ENCODE results near the gene ACTRT1.

- RRBS = no CpG with 5 or more reads among the region's 1 CpG
These were observed 47.1 kb upstream of the THOC2 start for GRCh38 chrX:123779951-123780340.

DNA sequence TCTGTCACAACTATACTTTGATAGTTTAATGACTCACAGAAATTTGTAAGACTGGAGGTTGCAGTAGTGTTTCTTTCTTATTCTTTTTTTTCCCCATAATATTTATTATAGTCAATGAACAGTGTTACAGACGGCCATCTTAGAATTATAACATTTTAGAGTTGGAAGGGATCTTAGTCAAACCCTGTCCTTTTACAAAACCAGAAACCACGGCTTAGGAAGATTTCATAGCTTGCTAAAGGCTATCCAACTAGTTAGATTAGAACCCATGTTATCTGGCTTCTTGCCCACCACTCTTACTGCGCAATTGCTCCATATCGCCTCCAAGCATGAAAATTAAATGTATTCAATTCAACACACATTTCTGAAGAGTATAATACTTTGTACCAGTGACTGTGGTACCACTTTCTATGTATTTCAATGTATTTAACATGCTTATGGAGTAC lies 1.1 kb downstream of the XIAP start:
- RRBS = no CpG with 5 or more reads among the region's 4 CpGs

DNA sequence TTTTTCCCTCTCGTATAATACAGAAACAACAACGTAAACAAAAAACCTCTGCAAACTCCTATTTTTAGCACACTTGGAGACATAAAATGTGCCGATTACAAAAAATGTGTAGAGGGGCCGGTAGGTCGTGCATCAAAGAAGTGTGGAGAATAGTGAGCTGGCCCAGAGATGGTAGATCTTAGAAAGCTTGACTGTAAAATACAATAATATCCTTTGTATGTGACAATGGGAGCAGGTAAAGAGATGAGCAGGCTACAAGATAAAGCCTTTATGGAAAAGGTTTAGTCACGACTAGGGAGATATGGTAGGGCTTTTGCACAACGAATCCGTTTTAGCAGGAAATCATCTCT lies 33.4 kb downstream of the STAG2 start:
- RRBS = no CpG with 5 or more reads among the region's 8 CpGs

- RRBS = no CpG with 5 or more reads among the region's 7 CpGs
These were observed 125.0 kb downstream of the STAG2 start for GRCh38 chrX:124086313-124087144.

DNA sequence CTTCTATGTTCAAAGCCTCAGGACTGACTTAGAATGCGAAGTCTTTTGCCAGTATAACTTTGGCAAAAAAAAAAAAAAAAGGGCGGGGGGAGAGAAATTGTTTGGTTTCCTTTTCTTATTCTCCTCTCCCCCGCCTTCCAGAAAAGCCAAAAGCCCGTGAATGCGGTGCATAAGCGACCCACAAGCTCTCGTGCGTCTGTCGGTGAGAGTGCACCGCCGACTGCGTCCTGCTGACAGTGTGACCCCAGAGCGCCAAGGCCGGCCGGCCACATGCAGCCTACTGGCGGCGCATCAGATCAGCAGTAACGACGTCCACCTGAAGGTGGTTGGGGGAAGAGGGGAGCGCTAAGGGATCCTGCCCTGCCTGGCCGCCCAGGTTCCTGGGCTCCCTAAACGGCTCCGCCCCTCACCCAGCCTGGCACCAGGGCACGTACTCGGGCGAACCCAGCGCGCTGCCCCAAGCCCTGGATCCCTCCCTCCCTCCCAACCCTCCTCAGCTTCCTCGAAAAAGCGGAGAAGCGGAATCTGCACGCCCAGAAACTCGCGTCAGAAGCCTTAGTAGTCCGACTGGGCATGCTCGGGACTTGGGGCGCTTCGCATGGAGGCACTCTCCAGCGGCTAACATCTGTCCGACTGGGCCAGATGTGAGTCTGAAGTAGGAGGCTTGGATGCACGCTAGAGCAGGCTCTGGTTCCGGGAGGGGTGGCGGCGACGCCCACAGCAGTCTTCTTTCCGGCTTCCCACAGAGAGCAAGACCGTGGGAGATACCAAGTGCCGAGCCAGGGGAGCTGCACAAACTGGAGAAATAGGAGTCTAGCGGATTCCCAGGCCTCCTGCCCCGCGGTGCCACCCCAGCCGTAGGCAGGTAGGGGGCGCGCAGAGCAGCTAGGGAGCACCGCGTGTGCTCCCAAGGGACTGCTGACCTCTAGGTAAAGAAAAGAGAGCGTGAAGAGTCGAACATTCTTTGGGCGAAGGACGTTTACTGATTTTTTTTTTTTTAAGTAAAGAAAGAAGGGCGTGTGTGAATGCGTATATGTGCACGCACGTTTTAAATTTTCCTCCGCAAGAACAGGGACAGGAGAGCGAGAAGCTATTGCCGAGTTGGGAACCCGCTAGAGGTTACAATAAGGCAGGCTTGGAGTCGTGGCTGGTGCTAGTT lies 114.4 kb upstream of the TEX13C start:
- RRBS = no CpG with 5 or more reads among the region's 69 CpGs

DNA sequence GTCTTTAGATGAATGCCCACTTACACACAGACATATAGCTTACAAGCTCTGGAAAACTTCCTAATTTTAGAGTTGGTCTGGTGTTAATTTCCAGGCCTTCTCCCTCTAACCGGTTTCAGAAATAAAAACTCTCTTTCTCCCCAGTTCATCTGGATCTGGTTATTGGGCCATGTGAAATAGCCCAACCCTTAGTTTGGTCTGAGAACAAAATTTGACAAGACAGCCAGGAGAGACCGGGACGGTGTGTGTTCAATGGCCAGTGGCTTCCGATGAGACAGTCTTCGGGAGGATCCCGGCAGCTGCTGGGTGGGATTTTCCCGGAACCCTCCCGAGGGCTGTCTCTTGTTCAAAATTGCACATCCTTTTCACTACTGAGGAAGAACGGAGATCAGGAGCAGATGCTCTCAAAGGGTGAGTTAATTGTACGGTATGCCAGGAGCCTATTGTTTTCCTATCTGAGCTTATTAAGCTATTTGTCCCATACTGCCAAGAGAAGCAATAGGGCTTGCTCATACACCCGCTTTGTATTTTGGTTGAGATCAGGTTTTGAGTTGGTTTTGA lies 166.4 kb downstream of the PRR32 start:
- RRBS = 81% methylated on average over 5 of the region's 11 CpGs

- RRBS = no CpG with 5 or more reads among the region's 2 CpGs
These were observed 257.5 kb downstream of the PRR32 start for GRCh38 chrX:127076958-127077423.

DNA sequence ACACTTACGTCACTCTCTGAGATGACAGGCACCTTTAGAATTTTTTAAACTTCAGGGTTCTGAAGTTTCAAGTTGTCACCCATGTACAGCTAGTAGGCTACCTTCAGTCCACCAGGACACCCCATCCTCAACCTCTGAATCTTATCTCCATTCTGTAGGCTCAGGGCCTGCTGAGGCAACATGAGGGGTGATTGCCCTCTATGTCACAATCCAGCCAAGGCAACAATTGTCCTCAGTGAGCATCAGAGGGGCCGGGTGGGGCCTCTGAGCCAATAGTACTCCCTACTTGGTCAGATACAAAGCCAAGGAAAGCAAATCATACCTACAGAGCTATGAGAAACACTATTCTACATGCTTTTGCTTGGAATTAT lies at the start of gene ACTRT1:
TSS of gene ACTRT1 (minus strand) at position 154 of the 371 bp plus-strand sequence.
- RRBS = no CpG with 5 or more reads among the region's 2 CpGs

GRCh38 chrX:129521409-129521846 lies 1.9 kb downstream of the SMARCA1 start:
- RRBS = no CpG with 5 or more reads among the region's 6 CpGs

DNA sequence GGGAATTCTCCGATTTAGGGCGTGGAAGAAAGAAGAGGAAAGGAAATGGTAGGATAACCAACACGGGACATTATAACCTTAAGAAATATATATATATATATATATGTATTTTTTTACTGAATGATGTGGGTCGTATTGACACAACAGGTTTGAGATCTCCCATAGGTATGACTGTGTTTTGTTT lies 275 bp upstream of the OCRL start:
- RRBS = no CpG with 5 or more reads among the region's 4 CpGs

DNA sequence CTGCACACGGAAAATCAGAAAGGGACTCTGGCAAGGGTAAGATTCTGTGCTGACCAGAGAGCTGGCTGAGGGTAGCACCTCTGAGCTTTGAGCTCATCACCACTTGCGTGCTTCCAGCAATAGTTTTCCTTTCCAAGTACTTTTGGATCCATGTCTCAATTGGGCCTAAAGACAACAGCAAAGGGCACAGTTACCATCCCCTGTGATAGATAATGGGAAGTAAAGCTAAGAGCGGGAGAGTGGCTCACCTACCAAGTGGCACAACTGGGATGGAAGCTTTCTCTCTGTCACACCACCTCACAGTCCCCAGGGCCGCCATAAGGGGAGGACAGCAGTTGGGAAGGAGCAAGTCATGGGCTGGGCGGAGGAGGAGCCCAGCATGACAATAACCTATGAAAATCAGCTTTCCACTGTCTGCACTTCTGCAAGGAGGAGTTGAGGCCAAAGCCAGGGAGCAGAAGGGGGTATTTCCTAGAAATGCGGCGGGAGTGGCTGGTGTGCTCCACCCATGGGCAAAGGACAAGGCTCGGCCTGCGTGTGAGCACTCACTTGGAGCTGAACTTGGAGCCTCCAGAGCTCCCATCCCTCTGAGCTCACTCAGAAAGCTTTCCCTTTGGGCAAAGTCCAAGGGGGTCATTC lies 18.7 kb downstream of the APLN start:
- RRBS = no CpG with 5 or more reads among the region's 9 CpGs

- RRBS = no CpG with 5 or more reads among the region's 10 CpGs
These were observed 17.1 kb downstream of the XPNPEP2 start for GRCh38 chrX:129755824-129756253.

GRCh38 chrX:129777784-129778065 lies 2.0 kb upstream of the SASH3 start:
- RRBS = no CpG with 5 or more reads among the region's 3 CpGs

DNA sequence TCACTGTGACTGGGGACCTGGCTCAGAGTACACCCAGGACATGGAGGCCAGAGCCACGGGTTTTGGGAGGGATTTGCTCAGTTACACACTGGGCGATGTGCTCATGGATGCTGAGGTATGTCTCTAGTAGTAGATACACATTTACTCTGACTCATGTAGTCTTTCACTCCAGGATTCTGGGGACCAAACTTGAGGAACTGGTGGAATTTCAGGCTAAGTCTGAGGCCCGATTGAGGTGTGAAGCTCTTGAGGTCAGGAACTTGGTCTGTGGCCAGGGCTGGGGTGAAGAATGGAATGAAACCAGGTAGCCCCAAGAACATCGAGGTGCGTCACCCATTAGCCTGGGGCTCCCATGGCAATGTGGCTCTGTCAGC lies 7.7 kb downstream of the SASH3 start:
- RRBS = no CpG with 5 or more reads among the region's 5 CpGs

- RRBS = no CpG with 5 or more reads among the region's 7 CpGs
These were observed 14.7 kb downstream of the SASH3 start for GRCh38 chrX:129794348-129794926.

DNA sequence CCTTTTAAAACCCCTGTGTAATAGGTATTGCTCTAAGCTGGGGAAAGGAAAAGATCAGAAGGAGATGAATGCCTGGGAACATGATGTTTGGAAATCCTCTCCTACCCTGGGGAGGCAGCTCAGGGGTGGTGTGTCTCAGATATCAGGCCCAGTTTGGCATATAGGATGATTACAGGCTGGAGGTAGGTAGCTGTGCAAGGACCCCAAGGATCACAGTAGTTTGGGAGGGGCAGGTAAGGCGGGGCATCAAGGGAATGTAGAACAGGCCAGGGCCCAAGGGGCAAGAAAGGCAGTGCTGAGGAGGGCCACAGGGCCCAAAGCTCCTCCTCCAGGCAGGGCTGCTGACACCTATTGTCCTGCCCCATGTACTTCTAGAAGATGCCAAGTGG lies 17.6 kb downstream of the SASH3 start:
- RRBS = no CpG with 5 or more reads among the region's 1 CpG

DNA sequence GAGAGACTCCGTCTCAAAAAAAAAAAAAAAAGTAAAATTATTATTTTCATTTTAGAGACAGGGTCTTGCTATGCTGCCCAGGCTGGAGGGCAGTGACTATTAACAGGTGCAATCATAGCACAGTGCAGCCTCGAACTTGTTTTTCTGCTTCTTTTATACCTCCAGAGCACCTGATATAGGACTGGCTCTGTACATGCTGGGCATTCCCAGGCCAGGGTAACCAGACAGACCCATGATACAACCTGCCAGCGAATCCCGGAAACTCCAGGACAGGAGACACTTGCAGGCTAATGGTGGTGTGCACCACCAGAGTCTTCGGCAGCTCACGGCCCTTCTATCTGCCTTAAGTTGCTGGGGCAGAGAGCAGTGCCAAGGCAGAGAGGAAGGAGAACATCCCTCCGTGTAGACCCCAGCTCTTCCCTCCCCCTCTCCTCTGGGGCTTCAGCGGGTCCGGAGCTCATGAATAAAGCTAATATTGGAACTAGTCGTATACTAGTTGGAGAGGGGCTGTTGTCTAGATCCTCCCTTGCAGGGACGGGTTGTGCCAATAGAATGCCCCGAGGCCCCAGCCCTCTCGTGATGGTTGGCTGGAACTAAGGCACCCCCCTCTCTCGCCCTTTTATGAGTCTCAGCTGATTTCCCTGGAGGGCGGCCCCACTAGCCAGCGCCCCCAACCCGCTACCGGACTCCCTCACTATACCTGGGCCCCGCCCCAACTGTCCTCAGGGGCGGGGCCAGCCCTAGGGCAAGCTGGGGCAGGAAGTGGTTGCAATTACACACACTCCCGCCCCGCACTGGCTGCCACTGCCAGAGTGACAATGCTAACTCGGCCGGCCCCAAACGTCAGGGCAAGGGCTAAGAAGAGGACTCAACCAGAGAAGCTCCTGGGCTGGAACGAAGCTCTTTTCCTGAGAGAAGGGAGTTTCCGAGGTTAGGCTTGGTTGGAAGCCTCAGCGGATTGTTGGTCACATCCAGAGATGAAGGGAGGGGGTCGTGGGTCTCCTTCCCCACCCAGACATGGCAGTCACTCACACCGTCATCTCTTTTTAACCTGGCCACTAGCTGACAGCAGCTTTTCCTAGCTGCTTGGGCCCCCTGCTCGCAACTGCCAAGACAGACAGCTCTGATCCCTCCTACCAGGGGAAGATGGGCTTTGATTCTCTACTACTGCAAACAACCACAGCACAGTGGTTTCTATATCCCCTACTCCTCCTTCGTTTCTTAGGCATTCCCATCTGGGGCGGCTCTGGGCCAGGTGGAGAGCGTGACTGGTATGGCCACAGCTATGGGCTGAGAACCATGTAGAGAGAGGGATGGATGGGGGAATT lies 21.3 kb upstream of the BCORL1 start:
- RRBS = no CpG with 5 or more reads among the region's 34 CpGs

- RRBS = no CpG with 5 or more reads among the region's 25 CpGs
These were observed 42.5 kb downstream of the BCORL1 start for GRCh38 chrX:130024779-130025518.

GRCh38 chrX:130108953-130110085 lies 978 bp downstream of the ELF4 start:
- RRBS = 2% methylated on average over 15 of the region's 52 CpGs

All from GM19239 (cell line).